HepG2 (cell line): ENCODE measurements around a stretch of chr14.

DNA sequence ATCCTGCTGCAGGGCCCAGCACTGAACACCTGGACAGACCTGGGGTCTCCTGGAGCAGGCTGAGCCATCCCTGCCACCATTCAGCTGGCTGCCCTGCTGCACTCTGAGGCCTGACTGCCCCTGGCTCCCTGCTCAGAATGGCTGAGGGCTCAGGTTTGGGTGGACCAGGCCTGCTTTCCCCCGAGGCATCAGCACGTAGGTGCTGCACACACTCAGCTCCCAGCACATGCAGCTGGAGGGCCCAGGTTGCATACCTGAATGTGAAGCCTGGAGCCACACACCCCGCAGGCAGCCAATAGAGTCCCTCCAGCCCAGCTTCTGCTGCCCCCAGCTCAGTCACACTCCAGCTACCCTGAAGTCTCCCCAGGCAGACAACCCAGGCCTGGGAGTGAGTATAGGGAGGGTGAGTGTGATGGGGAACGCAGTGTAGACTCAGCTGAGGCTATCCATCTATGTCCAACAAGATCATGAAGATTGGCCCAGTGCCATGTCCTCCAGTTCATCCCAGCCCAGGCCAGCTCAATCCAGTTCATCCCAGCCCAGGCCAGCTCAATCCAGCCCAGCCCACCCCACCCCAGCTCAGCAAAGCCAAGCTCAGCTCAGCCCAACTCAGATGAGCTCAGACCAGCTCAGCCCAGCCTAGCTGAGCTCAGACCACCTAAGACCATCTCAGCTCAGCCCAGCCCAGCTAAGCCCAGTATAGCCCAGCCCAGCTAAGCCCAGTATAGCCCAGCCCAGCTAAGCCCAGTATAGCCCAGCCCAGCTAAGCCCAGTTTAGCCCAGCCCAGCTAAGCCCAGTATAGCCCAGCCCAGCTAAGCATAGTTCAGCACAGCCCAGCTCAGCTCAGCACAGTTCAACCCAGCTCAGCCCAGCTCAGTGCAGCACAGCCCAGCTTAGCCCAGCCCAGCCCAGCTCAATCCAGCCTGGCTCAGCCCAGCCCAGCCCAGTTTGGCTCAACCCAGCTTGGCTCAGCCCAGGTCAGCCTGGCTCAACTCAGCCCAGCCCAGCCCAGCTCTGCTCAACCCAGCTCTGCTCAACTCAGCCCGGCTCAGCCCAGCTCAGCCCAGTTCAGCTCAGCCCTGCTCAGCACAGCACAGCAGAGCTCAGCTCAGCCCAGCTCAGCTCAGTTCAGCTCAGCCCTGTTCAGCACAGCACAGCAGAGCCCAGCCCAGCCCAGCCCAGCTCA, 330.5 kb downstream of the TMEM121 start:
- RRBS, 2 experiments: no CpG with 5 or more reads among the region's 5 CpGs
CAGE:
- cytosol, long polyA minus RNA: no peak
- cytosol, long polyA plus RNA: no peak
- long polyA plus RNA: no peak
- nucleus, long polyA minus RNA: no peak
- nucleus, long polyA plus RNA: no peak

DNA sequence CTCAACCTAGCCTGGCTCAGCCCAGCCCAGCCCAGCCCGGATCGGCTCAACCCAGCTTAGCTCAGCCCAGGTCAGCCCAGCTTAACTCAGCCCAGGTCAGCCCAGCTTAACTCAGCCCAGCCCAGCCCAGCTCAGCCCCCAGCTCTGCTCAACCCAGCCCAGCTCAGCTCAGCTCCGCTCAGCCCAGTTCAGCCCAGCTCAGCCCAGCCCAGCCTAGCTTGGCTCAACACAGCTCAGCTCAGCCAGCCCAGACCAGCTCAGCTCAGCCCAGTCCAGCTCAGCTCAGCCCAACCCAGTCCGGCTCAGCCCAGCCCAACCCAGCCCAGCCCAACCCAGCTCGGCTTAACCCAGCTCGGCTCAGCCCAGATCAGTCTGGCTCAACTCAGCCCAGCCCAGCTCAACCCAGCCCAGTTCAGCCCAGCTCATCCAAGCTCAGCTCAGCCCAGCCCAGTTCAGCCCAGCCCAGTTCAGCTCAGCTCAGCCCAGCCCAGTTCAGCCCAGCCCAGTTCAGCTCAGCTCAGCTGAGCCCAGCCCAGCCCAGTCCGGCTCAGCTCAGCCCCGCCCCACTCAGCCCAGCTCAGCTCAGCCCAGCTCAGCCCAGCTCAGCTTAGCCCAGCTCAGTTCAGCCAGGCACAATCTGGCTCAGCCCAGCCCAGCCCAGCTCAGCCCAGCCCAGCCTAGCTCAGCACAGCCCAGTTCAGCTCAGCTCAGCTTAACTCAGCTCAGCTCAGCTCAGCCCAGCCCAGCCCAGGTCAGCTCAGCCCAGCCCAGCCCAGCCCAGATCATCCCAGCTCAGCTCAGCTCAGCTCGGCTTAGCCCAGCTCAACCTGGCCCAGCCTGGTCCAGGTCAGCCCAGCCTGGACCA, 331.7 kb downstream of the TMEM121 start:
- RRBS, 2 experiments: no CpG with 5 or more reads among the region's 9 CpGs
CAGE:
- cytosol, long polyA minus RNA: no peak
- cytosol, long polyA plus RNA: no peak
- long polyA plus RNA: no peak
- nucleus, long polyA minus RNA: no peak
- nucleus, long polyA plus RNA: no peak

DNA sequence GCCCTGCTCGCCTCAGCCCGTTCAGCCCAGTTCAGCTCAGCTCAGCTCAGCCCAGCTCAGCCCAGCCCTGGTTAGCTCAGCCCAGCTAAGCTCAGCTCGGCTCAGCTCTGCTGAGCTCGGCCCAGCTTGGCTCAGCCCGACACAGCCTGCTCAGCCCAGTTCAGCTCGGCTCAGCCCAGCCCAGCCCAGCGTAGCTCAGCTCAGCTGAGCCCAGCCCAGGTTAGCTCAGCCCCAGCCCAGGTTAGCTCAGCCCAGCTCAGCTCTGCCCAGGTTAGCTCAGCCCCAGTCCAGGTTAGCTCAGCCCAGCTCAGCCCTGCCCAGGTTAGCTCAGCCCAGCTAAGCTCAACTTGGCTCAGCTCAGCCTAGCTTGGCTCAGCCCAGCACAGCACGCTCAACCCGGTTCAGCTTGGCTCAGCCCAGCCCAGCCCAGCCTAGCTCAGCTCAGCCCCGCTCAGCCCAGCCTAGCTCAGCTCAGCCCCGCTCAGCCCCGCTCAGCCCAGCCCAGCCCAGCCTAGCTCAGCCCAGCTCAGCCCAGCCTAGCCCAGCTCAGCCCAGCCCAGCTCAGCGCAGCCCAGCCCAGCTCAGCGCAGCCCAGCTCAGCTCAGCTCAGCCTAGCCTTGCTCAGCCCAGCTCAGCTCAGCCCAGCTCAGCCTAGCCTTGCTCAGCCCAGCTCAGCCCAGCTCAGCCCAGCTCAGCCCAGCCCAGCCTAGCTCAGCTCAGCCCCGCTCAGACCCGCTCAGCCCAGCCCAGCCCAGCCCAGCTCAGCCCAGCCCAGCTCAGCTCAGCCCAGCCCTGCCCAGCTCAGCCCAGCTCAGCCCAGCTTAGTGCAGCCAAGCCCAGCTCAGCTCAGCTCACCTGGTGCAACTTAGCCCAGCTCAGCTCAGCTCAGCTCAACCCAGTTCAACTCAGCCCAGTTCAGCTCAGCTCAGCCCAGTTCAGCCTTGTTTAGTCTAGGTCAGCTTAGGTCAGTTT, 333.4 kb downstream of the TMEM121 start:
- RRBS, 2 experiments: no CpG with 5 or more reads among the region's 16 CpGs
CAGE:
- cytosol, long polyA minus RNA: no peak
- cytosol, long polyA plus RNA: no peak
- long polyA plus RNA: no peak
- nucleus, long polyA minus RNA: no peak
- nucleus, long polyA plus RNA: no peak

DNA sequence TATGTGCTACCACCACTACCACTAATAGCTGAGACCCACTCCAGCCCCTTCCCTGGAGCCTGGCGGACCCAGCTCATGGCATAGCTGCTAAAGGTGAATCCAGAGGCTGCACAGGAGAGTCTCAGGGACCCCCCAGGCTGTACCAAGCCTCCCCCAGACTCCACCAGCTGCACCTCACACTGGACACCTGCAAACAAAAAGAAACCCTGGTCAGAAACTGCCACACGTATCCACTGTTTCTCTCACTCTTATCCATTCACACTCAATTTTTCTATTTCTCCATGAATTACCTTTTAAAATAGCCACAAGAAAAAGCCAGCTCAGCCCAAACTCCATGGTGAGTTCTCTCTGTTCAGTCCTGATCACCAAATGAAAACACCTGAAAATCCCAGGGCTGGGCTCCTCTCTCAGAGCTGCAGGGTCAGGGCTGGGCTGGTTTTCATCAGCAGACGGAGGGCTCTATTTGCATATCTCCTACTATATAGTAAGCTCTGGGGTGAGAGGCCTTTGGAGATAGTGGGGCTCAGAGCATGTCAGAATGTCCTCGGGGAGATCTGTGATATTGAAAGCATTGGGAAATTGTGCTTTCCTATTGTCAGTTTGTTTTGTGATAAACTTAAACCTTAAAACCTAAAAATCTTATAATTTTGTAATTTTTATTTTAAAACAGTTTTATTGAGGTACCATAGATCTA, 742.5 kb downstream of the TMEM121 start:
- RRBS, 2 experiments: no CpG with 5 or more reads among the region's 4 CpGs
CAGE:
- cytosol, long polyA minus RNA: no peak
- cytosol, long polyA plus RNA: no peak
- long polyA plus RNA: no peak
- nucleus, long polyA minus RNA: no peak
- nucleus, long polyA plus RNA: no peak

GRCh38 chr14:106470564-106470979, 944.2 kb downstream of the TMEM121 start:
- RRBS, 2 experiments: no CpG with 5 or more reads among the region's 2 CpGs
CAGE:
- cytosol, long polyA minus RNA: no peak
- cytosol, long polyA plus RNA: no peak
- long polyA plus RNA: no peak
- nucleus, long polyA minus RNA: no peak
- nucleus, long polyA plus RNA: no peak

GRCh38 chr14:106846660-106846859, 1320.2 kb downstream of the TMEM121 start:
CAGE:
- cytosol, long polyA minus RNA: start-site peak on the plus strand at chr14:106846738-106846759, 5 reads
- cytosol, long polyA plus RNA: no peak
- long polyA plus RNA: no peak
- nucleus, long polyA minus RNA: no peak
- nucleus, long polyA plus RNA: no peak